Airway epithelial cell (primary cell): ENCODE measurements around a stretch of chr6.

GRCh38 chr6:168057326-168057541 is 21.8 kb downstream of the FRMD1 start:
- RAMPAGE, long total RNA = no peak

DNA sequence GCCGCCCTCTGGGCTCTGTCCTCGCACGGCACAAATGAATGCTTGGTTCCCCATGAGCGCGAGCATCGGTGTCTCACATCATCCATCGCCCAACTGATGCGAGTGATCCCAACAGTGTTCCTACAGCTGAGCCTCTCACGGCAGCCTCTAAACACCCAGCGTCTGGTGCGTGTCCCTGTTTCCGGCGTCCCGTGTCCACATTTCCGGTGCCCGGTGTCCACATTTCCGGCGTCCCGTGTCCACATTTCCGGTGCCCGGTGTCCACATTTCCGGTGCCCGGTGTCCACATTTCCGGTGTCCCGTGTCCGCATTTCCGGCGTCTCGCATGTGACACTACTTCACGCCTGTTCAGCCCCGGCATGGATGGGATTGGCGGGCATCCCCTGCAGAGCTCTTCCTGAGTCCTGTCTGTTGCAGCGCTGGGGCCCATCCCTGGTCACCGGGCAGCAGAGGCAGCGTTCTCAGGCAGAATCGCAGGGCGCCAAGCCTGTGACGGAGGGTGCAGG is 3.3 kb downstream of the FRMD1 start:
- RAMPAGE, long total RNA = no peak

GRCh38 chr6:168101381-168102043 is 22.5 kb upstream of the FRMD1 start:
- RAMPAGE, long total RNA = no peak

GRCh38 chr6:168132544-168133113 is 53.6 kb upstream of the FRMD1 start:
- RAMPAGE, long total RNA = no peak

DNA sequence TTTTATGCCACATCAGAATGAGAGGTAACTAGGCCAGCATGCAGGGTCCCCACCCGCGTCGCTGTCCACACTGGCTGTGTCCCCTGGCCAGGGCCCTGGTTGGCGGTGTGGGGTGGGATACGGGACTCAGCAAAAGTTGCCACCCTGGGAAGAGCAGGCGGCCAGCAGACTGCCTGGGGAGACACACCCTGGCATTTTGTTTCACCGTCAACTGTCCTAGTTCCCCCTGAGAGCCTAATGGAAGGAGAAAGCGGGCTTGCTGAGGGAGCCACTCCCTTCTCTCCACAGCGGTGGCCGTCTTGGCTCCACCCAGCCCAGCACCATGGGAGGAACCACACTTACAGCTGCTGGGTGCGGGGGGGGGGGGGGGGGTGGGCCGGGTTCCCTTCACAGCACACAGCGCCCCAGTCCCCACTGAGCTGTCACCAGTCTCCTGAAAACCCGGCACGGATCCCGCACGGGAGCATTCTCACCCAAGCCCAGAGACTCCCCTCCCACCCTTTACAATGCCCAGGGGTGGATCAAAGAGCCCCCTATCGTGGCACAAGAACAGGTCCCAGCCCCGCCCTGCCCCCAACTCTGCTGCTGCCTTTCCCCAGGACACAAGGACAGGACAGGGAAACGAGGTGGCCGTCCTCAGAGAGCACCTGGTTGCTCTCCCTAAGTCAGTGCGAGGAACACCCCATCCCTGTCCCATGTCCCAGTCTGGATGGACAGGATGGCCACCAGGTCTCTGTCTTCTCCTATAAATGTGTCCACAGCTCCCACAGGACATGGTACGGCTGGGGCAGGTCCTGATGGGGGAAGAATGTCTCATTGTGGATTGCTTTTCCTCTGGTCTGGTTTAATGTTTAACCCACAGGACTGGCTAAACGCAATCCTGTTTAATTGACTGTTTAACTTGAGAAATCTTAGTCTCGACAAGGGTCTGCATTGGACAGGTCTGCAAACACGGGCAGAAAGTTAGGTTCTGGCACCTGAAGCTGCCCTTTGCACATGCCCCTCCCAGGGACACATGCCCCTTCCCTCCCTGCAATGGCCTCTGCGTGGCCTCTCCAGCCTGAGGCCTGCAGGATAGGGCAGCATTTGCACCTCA is 45.5 kb downstream of the DACT2 start:
- RAMPAGE, long total RNA = no peak

GRCh38 chr6:168315430-168316219 is 4.0 kb downstream of the DACT2 start:
- RAMPAGE, long total RNA = no peak

DNA sequence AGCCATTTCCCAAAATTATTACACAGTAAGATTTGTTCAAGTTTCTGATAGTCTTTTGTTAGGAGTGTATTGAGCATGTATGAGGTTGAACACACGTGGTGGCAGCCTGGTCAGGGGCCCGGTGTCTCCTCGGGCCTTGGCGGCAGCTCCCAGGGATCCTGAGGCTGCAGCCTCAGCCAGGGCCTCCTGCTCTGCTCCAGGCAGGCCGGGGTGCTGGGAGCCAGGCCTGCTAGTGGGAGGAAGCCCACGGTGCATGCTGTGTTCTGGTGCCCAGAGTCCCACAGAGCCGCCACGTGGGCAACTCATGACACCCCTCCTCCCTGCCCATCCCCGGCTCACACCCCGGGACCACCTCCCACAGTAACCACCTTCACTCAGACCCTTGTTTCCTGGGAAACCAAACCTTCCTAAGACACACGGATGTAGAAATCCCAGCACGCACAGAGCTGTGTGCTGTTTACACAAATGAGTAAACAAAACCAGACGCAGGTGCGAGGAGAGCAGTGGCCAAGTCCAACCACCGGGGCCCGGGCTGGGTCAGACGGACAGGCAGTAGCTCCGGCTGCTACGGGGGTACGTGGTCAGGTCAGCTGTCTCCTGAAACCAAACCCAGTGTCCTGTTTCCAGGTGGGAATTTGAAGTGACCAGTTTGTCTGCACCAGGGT is 52.4 kb upstream of the SMOC2 start:
- RAMPAGE, long total RNA = no peak

GRCh38 chr6:168413200-168413856 is 27.7 kb upstream of the SMOC2 start:
- RAMPAGE, long total RNA = no peak

DNA sequence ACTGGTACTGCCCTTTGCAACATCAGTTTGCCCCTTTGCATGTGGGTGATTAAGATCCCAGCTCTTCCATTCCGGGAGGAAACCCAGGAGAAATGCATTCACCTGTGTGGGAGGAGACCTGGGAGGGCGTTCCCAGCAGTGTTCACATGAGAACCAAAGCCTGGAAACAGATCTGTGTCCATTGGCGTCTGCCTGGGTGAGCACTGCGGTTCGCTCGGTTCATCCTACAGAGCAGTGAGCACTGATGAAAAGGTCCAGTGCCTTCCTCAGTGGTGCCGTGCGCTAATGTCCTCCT is 89.7 kb downstream of the SMOC2 start:
- RAMPAGE, long total RNA = no peak

DNA sequence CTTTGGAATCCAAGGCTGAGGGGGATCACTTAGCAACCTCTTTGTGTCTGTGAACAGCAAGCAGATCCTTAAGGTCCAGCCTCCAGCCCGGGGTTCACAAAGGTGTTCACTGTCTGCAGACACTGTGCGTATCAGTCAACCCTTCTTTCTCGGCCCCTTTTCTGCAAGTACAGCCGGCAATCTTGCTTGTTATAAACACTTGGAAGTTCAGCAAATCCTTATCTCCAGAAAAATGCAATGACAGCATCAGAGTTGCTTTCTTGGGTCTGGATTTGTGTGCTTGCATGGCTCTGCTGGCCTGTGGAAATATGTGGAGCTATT is 100.2 kb downstream of the SMOC2 start:
- RAMPAGE, long total RNA = no peak

- RAMPAGE, long total RNA = no peak
These were observed 197.7 kb downstream of the SMOC2 start for GRCh38 chr6:168638659-168639187.

- RAMPAGE, long total RNA = no peak
These were observed 366.6 kb downstream of the THBS2 start for GRCh38 chr6:168887010-168887389.

DNA sequence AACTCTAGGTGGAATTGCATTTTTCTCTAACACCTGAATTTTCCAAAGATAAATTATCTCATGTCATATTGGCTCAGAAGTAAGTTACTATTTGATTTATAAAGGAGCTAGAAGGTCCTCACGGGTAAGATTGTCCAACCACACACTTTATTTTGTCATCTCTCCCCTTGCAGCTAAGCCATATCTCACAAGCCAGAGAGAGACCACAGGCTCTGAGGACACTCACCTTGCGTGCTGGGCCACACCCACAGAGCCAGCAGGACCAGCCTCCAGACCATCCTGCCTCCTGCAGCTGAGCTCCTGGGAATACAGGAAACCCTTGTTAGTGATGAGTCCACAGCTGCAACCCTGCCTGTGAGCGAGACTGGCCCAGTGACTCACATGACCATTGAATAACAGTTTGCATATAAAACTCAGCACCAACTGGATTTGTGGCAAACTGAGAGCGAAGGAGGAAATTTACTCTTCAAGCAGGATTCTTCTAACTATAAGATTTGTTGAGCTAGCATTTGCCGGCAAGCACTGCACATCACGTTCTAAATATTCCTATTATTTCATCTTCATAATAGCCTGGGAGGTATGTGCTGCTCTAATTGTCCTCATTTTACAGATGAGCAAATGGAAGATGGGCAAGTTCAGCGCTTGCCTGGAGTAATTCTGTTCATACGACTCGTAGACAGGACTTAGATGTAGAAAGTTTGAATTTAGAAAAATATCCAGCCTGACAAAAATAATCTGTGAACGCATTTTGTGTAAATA is 3.0 kb downstream of the THBS2 start:
- RAMPAGE, long total RNA = no peak

GRCh38 chr6:169428396-169429045 is 174.9 kb upstream of the THBS2 start:
- RAMPAGE, long total RNA = no peak

GRCh38 chr6:169654457-169655562 is 47.0 kb downstream of the WDR27 start:
- RAMPAGE, long total RNA = no peak

- RAMPAGE, long total RNA = no peak
These were observed 9.8 kb downstream of the PHF10 start for GRCh38 chr6:169714099-169715201.

DNA sequence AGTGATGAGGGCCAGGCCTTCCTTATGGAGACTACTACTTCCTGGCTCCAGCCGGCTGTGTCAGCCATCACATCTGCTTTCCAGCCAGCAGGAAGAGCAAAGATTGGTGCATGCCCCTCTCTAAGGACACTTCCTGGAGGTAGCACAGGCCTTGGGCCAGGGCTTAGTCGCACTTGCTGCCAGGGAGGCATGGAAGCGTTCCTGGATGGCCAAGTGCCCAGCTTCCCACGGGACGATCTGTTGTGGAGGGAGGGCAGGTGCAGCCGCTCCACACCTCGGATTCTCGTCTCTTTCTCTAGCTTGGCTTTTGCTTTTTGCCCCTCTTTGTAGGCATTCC is 11.9 kb downstream of the ERMARD start:
- RAMPAGE, long total RNA = no peak

DNA sequence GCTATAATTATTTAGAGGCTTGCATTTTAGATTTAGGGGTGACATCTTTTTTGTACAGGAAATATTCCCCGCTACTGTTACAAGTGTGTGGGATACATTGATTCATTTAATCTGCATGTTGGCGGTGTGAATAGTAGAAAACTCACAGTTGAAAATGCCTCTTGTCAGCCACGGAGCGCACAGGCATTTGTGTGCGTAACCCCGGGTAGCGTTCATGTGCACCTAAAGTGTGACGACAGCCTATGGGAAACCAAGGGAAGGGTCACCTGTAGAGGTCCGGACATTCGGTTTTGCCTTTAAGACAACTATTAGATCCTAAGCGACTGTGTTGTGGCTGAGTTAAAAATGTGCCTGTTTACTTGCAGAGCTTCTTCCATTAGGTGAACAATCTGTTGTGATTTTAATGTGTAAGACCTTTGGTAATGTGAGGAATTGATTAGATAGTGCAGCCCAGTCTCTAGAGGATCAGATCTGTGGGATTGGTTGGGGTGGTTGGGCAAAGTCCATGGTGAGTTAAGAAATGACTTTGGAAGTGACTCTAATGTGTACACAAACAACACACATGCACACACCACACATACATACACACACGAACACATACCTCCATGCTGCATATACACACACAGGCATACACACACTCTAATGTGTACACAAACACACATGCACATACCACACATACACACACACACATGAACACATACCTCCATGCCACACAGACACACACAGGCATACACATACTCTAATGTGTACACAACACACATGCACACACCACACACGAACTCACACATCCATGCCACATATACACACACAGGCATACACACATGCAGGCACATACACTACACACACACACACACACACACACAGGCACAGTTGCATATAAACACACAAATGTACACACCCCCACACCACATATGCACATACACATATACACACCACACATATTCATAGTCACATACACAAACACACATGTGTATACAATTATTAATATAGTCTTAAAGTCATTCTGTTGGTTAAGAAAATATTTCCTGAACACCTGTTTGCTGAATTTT is 15.8 kb downstream of the ERMARD start:
- RAMPAGE, long total RNA = no peak

- RAMPAGE, long total RNA = no peak
These were observed 116.9 kb downstream of the ERMARD start for GRCh38 chr6:169868171-169868867.

DNA sequence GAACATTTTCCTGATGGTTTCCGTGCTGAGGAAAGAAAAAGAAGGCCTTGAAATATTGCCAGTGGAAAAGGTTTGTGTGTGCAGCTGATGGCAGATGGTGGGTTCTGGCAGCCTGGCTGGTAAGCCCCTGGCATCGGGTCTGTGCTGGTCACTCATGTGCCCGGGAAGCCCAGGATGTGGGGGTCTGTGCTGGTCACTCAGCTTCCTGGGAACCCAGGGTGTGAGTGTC is 153.9 kb downstream of the ERMARD start:
- RAMPAGE, long total RNA = no peak